Glomerular endothelial cell (primary cell): ENCODE measurements around the gene CXXC4.

DNA sequence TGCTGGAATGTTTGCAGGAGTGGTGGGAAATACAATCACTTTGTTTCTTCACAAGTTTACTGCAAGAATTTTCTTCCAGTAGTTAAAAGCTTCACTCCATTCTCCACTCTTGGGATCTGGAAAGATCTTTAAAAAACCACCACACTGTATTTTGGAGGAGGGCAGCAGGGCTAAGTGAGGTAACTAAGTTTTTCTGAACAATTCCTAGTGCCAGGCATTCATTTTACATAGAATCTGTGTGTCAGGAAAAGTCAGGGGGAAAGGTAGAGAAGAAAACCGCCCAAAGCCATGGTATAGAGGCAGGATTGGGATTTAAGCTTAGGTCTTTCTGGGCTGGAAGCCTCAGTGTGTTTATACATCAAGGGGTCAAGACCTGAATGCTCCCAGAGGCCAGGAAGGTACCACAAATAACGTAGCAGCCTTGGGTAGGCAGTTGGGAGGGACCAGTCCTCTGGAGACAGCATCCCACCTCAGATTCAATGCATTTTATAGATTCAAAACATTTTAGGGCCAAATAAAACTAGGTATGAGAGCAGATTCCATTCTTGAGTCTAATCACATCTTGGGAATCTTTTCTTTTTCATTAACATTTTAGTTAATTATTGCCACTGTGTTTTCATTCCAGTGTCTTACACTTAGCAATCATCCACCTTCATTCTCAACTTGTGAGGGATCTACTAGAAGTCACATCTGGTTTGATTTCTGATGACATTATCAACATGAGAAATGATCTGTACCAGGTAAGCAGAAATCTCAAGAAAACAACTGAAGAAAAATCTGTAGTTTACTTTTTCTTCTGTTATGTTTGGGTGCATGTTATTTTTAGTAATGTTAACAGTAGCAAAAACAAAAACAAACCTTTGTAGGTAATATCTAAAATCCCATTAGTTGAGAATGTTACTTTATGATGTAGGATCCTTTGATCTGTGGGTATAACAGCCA, 99.4 kb downstream of the NFKB1 start:
- RAMPAGE, long total RNA = no peak

GRCh38 chr4:102819268-102820129, 7.9 kb downstream of the UBE2D3 start:
- RAMPAGE, long total RNA = no peak

- RAMPAGE, long total RNA = no peak
Observed at GRCh38 chr4:102824160-102824769, 3.1 kb downstream of the UBE2D3 start.

DNA sequence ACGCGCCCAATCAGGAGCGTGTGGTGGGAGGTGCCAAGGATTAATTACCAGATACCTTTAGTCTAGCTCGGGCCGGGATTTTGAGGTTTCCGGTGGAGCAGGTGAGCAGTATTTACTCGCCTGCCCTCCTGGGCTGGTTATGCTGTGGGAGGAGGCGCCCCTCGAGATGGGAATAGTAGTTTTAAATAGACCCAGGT, 764 bp upstream of the UBE2D3 start:
- RAMPAGE, long total RNA = no peak

DNA sequence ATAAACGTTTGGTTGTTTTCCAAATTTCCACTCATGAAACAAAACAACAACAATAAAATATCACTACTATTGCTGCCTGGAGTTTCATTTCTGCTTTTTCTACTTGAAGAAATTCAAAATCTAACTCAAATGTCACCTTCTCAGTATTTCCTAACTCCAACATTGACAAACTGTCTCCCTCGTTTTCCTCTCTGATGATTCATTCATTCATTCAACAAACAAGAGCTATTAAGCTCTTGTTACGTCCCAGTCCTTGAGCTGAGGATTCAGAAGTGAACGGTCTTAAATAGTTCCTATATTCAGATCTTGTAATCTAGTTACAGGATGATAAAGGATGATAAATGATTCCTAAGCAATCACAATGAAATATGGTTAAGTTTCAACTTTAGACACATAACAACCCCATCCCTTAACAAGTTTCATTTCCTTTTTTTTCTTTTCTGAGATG, 1.8 kb downstream of the SLC9B2 start:
- RAMPAGE, long total RNA = no peak

- RAMPAGE, long total RNA = no peak
Observed at GRCh38 chr4:103140668-103141206, 41.1 kb upstream of the BDH2 start.

- RAMPAGE, long total RNA = no peak
Observed at GRCh38 chr4:103158738-103159366, 39.3 kb downstream of the CENPE start.

DNA sequence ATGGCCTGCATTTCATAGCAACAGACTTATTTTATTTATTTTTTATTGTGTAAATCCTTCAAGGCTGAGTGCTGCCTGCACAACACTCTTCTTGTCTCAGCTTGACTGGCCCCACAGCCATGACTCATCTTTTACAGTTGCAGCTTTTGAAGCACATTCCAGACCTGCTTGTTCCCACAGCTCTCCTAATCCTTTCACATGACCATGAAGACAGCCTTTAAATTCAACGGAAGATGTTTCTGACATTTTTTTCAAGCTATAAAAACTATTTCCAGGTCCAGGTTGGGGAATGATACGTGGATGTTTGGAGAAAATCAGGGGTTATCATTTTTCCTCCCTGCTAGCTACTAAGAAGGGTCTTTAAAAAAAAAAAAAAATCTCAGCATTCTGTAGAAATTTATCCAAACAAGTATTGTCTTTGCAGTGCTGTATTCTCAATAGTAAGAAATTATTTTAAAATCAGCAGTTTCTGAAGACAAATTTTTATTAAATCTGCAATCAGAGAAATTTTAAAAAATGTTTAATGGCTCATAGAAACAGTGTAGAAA, 277.0 kb upstream of the TACR3 start:
- RAMPAGE, long total RNA = no peak

DNA sequence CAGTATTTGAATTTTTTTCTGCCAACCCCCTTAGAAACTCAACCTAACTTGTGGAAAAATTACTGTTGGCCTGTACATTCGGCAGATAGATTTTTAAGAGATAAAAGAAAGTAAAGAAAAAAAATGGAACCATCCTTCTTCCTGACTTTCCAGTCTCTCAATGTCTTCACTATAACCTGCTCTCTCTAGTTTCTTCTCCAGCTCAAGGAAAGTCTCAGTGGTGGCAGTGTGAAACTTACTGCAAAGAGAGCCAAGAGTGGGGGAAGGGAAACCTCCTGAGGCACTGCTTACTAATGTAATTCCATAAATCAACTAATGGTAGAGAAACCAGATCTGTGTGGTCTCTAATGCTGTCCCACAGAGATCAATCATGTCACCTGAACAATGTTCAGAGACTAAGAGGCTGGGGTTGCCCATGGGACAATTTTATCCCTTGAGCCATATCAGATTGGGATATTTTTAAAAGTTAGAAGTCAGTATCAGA, 7.7 kb downstream of the CXXC4 start:
- RAMPAGE, long total RNA = no peak

DNA sequence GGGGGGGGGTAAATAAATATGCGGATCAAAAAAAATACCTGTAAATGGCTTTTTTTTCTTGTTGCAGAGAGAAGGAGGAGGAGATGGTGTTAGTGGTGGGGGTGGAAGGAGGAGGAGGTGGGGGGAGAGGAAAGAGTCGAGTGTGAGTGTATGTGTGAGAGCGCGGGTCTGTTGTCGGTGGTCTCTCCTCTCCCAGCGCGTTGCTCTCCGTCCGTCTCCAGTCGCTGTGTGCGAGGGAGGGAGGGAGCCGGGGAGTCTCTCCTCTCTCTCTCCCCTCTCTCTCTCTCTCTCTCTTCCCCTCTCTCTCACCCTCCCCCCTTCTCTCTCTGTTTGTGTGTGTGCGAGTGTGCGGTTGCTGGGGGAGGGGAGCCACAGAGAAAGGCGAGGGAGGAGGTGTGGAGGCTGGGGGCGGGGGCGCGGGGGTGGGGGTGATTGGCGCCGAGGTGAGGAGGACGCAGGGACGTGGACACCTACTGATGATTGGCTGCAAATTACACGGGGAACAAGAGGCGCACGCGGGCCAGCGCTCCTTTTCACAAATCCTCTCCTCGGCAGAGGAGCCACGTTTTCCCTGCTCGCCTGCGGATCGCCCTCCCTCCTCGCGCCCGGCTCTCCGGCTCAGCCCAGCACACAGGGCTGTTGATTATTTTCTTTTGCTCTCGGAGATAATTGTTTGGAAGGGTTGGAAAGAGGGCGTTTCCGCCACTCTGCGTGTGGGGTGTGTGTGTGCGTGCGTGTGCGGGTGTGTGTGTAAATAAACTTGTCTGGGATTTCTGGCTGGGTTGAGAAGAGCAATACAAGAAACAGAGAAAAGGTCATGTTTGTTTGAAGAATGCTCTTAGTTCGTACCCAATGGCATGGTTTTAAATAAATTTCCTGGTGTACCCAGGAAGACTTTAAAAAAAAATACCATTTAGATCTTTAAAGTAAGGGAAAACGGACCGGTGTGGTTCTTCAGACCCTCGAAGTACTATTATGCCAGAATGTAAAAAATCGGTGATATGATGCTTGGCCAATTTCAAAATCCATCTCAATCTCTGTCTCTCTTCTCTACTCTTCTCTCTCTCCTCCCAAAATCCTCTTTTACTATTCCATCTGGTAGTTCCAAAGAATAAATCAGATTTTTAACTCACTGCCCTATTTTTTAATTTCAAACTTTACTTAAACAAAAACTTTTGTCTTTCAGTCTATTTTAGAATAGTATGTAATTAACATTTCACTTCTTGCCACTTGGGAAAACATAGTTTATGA, at the start of gene CXXC4:
CXXC4 (minus strand) TSS at position 232 of the 1,251 bp plus-strand sequence.
- RAMPAGE, long total RNA = no peak

GRCh38 chr4:104593292-104593594, 98.5 kb upstream of the CXXC4 start:
- RAMPAGE, long total RNA = no peak

- RAMPAGE, long total RNA = no peak
Observed at GRCh38 chr4:104966552-104967471, 179.9 kb upstream of the TET2 start.

GRCh38 chr4:105967790-105968080, 72.5 kb downstream of the NPNT start:
- RAMPAGE, long total RNA = no peak

GRCh38 chr4:106199243-106200468, 116.4 kb downstream of the TBCK start:
- RAMPAGE, long total RNA = no peak

- RAMPAGE, long total RNA = no peak
Observed at GRCh38 chr4:107035540-107036097, 494 bp downstream of the DKK2 start.

DNA sequence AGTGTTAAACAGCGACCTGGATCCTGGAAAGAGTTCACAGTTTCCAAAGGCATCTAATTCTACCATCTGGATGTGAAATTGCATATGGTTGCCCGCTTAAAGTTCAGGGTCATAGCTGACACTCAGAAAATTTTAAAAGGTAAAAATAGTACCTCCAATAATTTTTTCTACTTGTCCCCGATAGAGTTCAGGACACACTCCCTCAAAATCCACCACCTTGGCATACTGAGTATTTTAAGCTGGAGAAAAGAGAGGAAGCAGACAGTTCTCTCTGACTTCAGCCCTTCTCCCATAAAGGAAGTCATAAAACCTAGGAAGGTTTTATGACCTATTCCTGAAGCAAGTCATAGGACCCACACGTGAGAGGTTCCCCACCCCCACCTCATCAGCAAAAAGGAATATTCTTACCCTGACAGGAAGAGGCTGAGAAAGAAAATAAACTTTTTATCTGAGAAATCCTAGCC, 270.2 kb downstream of the PAPSS1 start:
- RAMPAGE, long total RNA = no peak

DNA sequence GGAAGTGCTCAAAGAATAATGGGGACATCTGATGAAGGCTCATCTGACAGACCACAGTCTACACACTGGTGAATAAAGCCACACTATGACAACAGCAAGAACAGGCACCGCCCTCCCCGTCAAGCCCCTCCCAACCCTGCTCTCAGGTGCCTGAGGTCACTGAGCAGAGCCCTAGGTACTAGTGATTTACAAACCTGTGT, 73.6 kb downstream of the PAPSS1 start:
- RAMPAGE, long total RNA = no peak

GRCh38 chr4:107862396-107863267, 37.9 kb downstream of the SGMS2 start:
- RAMPAGE, long total RNA = no peak

GRCh38 chr4:107931915-107932649, 733 bp downstream of the CYP2U1 start:
- RAMPAGE, long total RNA = no peak

- RAMPAGE, long total RNA = no peak
Observed at GRCh38 chr4:108029988-108030209, 40.2 kb downstream of the HADH start.